Endometrial microvascular endothelial cells (primary cell): ENCODE results near the genes SDR42E1 and HSBP1.

DNA sequence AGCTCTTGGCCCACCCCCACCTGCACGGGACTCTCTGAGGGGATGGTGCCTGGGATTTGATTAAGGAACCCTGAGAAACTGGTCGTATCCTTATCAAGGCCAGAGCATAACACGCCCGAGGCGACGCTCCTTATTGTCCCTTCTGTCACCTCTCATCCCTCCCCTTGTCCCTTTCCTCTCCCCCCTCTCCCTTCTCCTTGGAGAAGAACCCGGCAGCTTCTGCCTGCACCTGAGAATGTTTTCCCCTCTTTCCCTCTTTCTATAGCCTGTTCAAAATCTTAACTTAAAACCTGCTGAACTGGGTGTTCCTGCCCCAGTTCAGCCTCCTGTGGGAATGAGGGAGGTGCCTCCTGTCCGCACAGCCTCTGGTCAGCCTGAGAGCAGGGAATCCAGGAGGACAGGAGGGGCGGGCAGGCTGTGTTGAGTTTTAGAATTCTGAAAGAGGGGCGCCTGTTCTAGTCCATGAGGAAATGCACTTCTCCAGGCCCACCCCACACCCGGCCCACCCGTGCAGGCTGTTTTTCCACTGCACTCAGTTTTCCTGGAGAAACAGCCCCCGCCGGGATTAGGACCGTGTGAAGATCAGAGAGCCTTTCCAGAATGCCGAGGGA is 140.6 kb upstream of the PLCG2 start:
- RAMPAGE, long total RNA = no peak

DNA sequence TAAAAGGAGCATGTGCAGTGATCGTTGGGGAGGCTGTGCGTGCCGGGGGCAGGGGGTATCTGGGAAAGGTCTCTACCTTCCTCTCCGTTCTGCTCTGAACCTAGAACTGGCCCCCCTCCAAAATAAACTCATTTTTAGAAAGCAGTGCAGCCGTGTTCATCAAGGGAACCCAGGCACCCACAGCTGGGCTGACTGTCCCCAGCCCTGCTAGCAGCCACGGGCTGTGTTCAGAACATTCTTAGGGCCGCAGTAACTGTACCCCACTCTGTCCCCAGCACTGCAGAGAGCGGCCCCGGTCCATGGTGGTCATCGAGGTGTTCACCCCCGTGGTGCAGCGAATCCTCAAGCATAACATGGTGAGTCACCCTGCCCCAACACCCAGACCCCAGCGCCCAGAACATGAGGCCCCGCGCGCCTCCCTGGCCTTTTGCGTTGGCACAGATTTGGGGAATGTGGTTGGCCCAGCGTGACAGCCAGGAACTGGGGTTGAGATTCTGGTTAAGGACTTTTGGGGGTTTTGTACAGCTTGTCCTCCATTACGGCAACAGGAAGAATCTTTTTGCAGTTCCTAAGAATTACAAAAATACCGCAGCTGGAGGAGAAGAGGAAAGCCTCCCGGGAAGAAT is 115.0 kb upstream of the PLCG2 start:
- RAMPAGE, long total RNA = no peak

DNA sequence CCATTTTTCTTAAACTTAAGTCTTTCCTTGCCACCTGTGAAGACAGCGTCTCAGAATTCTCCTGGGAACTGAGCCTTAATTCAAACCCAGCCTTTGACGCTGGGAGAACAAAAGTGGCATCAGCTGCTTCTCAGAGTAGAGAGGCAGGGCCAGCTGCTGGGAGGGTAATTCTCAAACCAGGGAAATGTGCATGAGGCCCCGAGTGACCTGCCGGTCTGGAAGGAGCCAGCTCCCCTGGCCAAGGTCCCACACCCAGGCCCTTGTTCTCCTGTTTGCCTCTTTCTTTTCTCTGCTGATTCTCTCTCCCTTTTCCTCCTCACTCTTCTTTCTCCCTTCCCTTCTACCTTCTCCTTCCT is 84.2 kb upstream of the PLCG2 start:
- RAMPAGE, long total RNA = no peak

- RAMPAGE, long total RNA = no peak
These were observed 71.8 kb upstream of the PLCG2 start for GRCh38 chr16:81706878-81708009.

DNA sequence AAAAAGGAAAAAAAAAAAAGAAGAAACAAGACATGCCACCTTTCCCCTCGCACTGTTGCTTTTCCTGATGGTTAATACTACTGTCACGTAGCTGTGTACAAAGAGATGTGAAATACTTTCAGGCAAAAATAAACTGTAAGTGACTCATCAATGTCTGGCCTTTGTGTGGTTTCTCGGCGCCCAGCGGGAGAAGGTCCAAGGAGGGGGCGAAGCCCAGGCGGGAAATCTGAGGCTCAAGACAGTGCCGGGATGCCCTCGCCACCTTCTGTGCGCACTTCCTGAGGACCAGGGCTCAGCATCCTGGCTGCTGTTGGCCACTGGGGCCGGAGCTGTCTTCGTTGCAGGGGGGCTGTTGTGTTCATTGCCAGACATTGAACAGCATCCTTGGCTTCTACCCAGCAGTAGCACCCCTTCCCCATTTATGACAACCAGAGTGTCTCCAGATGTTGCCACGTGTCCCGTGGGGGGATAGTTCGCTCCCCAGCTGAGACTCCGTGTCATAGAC is 67.4 kb upstream of the PLCG2 start:
- RAMPAGE, long total RNA = no peak

DNA sequence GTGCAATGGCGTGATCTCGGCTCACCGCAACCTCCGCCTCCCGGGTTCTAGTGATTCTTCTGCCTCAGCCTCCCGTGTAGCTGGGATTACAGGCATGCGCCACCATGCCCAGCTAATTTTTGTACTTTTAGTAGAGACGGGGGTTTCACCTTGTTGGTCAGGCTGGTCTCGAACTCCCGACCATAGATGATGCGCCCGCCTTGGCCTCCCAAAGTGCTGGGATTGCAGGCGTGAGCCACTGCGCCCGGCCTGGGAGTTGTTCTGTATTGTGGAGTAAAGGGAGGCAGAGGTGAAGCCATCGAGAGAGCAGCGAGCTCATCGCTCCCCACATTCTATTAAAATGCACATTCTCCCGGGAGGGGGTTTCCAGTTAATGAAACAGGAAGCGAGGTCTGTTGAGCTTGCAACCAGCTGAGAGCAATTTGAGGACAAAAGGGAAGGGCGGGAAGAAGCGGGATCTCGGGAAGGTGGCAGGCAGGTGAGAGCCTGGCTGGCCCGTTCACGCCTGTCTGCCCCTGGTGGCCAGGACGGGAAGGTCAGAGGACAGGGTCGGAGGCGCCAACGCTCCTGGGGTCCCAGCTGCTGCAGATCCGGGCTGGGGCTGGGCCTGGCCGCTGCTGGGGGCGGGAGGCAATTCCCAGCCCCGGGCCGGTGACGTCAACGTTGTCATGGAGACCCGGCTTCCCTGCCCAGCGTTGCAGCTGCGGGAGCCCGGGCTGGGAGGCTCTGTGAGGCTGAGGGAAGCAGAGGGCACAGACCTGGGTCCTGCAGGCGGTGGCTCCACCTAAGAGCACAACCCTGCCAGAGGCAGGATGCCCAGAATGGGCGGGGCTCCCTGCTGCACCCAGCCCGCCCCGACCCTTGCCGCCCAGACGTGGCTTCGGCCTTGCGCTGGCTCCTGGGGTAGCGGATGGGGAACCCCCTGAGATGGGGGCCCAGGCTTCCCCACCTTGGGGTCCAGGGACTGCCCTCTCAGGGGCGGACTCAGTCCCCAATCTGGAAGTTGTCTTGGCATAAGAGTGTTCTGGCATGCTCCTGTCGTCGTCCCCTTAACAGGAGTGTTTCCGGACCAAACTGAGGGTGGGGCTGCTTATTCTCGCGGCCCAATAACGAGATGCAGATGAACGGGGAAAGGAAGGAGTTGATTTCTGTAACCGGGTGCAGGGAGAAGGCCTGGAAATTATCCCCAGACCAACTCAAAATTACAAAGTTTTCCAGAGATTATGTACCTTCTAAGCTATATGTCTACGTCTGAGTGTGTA is 48.7 kb upstream of the PLCG2 start:
- RAMPAGE, long total RNA = no peak

DNA sequence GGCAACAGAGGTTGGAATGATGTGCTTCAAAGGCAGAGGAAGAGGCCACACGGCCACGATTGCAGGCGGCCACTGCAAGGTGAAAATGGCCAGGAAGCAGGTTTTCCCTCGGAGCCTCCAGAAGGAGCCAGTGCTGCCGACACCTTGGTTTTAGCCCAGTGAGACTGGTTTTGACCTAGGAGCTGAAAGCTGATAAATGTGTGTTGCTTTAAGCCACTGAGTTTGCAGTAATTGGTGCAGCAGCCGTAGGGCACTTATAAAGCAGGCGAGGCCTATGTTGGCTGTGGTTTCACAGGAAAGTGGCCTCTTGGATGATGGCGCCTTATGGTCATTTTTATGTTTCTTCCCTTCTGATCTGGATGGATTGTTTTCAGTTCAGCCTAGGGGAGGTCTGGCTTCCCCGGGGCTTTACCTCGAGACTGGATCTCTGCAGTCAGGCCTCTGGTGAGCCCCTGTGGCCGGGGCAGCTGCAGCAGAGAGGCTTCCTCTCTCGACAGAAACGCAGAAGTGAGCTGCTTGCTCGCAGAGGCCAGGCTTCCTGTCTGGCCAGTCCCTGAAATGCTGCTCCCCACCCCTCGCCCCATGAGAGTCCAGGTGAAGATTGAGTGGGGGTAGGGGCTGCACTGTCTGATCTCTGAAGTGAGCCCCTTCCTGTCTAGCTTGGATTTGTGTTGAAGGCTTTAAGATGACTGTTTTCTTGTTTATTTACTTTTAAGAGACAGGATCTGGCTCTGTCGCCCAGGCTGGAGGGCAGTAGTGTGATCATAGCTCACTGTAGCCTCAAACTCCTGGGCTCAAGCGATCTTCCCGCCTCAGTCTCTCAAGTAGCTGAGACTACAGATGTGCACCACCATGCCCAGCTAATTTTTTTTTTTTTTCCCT is 44.0 kb downstream of the PLCG2 start:
- RAMPAGE, long total RNA = no peak

GRCh38 chr16:81888982-81889640 is 110.0 kb downstream of the PLCG2 start:
- RAMPAGE, long total RNA = no peak

- RAMPAGE, long total RNA = no peak
These were observed at the start of gene SDR42E1 for GRCh38 chr16:82011135-82011937. Gene SDR42E1 (minus strand): TSS chr16:82011470.

DNA sequence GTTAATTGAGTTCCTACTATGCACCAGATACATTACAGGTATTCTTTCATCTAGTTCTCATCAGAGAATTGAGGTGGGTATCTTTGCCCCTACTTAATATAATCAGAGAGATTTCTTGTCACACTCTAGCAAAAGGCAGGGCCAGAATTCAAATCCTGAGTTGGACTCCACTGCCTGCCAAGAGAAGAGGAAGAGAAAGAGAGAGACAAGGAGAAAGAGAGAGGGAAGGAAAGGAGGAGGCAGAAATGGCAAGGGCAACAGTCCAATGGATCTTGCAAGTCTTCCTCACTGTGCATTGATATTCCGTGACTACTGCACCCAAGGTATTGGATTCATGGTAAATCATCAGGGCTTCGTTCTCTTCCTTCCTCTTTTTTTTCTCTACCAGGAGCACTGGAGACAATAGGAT is 63.6 kb downstream of the HSD17B2 start:
- RAMPAGE, long total RNA = no peak

GRCh38 chr16:82652306-82652876 is 25.6 kb downstream of the CDH13 start:
- RAMPAGE, long total RNA = no peak

DNA sequence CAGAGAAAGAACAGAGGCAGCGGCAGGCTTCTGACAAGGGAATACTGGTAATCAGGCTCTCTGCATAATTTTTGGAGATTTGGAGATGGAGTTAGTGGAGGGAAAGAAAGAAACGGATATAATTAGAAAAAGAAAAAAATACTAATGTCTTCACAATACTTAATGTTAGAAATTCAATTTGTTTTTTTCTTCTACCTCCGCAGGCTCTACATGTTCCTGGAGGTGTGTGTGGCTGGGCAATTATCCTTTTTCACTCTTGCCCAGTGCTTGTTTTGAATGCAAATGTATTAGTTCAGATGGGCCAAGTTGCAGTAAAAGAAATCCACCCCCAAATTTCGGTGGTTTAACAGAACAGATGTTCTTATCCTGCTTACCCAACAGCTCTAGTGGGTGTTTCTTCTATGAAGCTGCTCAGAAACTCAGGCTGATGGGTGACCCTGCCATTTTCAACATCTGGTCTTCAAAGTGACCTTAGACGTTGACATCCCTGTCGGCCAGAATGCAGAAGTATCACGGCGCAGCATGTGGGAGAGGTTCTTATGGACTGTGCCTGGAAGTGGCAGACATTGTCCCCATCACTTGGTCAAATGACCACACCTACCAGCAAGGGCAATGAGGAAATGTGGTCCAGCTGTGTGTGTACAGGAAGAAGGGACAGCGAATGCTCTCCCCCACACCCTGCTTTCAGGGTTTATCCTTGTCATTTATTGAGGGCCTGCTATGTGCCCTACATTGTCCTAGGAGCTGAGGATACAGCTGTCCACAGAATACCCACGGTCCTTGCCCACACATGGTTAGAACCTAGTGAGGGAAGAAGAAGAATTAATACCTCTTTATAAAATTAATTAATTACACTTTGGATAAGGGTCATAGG is 157.3 kb downstream of the CDH13 start:
- RAMPAGE, long total RNA = no peak

DNA sequence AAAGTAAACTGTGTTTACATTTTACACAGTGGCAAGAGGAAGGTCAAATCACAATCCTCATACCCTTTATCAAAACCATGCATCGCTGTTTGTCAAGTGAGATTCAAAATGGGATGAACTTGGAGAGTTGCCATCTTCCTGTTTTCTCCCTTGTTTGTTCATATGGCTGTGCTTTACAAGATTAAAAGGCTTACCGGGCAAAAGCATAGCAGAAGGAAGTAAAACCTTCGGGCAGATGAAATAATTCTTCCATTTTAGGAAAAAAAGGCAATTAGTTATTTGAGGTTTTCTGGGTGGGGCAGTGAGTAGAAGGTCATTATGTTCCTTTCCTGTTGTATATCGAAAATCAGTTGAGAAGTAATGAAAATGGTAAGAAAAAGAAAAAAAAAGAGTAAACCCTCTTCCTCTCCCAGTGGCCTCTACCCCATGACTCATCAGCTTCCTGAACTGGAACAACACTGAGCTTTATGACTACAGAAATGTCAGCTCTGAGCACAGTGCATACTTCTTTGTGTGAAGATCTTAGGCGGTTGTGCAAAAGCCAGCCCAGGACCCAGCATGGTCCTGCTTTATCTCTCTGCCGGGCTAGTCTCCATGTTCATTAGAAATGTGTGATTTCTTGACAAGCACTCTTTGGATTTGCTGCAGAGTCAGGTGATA is 369.2 kb downstream of the CDH13 start:
- RAMPAGE, long total RNA = no peak

DNA sequence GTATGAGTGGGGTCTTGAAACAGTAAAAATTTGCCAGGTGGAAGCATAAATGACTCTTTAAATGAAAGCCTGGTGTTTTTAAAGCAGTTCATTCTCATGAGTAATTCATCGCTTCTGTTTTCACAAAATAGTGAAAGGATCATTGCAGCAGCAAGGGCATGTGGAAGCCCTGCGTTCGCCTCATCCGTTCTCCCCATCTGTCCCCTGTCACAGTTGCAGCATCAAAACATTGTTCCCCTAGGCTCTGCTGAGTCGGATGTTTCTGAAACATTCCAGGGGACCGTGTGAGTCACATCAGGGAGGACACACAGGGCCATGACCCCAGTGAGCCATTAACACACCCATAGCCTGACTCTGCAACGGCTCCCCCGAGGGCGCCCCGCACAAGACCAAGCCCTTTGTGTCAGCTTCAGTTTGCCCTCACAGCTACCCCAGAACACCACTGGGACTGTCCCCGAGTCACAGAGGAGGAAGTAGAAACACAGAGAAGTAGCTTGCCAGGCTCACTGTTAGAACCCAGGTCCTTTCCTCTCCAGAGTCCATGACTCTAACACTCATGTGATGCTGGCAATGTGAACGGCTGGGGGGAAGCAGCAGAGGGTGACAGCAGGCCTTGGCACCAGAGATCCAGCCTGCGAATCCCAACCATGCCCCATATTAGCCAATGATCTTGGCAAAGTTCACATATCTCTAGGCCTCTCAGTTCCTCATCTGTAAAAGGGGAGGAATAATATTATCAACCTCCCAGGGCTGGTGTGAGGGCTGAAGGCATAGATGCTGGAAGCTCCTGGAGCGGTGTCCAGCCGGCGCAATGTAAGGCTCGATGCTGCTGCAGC is 63.2 kb upstream of the HSBP1 start:
- RAMPAGE, long total RNA = no peak

DNA sequence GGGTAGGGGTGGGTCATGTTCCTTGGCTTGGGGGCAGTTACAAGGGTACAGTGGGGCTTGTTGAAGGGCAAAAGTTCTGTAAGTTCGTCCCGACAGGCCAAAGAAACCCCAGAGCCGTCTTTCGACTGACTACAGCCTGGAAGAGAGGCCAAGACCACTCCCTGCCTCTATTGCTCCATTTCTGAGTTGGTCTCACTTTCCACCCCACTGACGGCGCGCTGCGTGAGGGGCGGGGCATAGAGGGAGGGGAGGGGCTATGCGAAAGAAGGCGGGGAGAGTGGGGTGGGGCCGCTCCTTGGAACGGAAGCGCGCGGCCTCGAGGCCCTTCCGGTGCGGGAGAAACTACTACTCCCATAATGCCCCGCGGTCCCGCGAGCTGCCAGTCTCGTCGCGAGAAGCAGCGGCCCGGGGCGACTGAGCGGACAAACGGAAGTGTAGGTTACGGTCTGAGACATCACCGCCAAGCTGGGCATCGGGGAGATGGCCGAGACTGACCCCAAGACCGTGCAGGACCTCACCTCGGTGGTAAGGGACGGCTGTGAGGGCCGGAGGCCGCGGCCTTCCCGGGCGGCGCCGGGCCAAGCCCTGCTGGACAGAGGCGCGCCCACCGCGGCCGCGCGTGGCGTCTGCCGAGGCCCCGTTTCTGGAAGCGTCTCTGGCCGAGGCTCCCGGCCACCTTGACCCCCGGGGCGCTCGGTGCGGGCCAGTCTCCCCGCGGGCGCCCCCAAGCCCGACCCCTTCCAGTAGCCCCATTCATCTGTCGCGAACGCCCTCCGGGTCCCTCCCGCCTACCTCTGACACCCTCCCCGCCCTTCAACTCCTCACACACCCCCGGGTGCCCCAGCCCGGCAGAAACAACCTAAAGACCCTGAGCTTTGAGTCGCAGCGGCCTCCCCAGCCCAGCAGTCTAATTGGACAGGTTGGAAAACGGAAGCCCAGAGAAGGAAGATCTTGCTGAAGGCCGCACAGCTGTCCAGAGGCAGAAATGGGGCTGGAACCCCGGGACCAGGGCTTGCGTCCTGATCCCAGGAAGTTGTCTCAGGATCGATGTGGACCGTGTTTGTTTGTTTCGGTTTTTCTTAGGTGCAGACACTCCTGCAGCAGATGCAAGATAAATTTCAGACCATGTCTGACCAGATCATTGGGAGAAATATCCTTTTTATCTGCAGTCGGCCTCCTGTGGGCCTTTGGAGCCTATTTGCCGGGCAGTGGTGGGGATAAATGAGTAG is at the start of gene HSBP1:
TSS of gene HSBP1 (plus strand) at position 382 of the 1,229 bp plus-strand sequence.
- RAMPAGE, long total RNA = start-site peak on the plus strand centred at position 417 of the sequence, 87 bp wide, 1,871 and 2,684 reads in 2 replicates

GRCh38 chr16:83911785-83912421 is 13.0 kb downstream of the MLYCD start:
- RAMPAGE, long total RNA = no peak

GRCh38 chr16:83954111-83954512 is 1.1 kb downstream of the OSGIN1 start:
- RAMPAGE, long total RNA = no peak

GRCh38 chr16:83954513-83955092 is 1.6 kb downstream of the OSGIN1 start:
- RAMPAGE, long total RNA = no peak

DNA sequence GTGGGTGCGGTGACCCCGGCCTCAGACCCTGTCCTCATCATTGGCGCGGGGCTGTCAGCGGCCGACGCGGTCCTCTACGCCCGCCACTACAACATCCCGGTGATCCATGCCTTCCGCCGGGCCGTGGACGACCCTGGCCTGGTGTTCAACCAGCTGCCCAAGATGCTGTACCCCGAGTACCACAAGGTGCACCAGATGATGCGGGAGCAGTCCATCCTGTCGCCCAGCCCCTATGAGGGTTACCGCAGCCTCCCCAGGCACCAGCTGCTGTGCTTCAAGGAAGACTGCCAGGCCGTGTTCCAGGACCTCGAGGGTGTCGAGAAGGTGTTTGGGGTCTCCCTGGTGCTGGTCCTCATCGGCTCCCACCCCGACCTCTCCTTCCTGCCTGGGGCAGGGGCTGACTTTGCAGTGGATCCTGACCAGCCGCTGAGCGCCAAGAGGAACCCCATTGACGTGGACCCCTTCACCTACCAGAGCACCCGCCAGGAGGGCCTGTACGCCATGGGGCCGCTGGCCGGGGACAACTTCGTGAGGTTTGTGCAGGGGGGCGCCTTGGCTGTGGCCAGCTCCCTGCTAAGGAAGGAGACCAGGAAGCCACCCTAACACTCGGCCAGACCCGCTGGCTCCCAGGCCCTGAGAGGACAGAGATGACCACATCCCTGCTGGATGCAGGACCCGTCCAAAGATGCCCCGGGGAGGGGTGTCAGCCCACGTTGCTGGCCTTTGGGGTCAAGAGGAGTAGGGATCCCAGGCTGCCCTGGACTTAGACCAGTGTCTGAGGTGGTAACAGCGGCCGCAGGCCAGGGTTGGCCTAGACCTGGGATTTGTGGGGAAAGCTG is 2.4 kb upstream of the NECAB2 start:
- RAMPAGE, long total RNA = no peak

DNA sequence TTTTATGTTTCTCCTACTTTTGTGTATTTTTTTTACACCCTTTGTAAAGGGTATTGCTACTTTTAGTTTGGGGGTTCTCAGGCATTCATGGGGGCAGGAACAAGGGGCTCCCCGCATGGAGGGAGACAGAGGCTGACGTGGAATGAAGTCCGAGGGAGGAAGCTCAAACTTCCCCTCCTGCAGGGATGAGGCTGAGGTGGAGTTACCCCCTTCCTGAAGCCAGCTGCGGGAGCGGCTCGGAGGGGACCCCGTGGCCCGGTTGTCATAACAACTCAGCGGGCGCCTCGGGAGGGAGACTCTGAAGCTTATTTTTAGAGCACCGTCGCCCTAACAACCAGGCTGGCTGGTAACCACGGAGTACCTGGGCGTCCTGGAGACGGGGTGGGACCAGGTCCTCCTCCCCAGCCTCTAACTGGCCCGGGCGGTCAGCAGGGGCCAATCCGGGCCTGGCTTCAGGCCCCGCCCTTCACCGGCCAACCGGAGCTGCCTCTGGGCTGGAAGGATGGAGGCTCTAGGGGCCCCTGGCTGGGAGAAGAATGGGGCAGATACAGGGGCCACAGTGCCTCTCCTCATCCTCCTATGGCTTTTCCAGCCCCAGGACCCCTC is 27.7 kb downstream of the NECAB2 start:
- RAMPAGE, long total RNA = no peak